T-cell (primary cell): ENCODE data around the gene VPS13C.

- PRO-cap, 7 experiments, result no peak in any of the 7 experiments
These were observed 670 bp downstream of the FOXB1 start for GRCh38 chr15:60004442-60005520.

GRCh38 chr15:60348725-60349133, 49.1 kb downstream of the ANXA2 start:
- PRO-cap, 7 experiments, result no peak in any of the 7 experiments

GRCh38 chr15:60402521-60403154, 4.9 kb upstream of the ANXA2 start:
- PRO-cap, 7 experiments, result no peak in any of the 7 experiments

DNA sequence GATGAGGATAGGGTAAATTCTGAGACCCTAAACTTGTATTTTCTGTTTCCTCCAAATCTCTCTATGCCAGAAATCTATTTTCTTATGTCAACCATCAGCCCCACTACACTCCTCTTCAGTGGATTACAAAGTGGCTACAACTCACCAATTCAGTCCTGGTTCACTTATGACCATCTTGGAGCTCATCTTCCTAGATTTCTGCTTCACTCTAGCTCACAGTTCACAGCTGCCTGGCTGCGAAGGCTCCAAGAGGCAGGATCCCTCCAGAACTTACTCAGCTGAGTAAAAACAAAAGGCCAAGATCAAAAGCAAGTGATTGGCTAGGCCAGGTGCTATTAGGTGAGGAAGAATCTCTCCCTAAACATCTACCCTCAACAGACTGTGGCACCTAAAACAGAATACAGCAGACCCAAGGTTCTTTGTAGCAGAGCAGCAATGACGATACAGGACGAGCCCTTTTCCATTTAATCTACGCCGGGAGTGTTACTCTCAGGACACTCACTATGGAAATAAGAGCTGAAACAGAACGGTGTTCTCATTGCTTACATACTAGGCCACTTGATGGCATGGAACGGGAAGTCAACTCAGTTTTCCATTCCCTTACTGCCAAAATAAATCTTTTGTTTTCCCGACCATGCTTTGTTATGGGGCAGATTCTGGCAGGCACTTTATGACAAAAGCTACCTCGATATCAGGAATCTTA, 999 bp downstream of the ICE2 start:
- PRO-cap, 7 experiments, result no peak in any of the 7 experiments

GRCh38 chr15:60612743-60613036, 133.7 kb upstream of the ICE2 start:
- PRO-cap, 7 experiments, result no peak in any of the 7 experiments

GRCh38 chr15:60913108-60913635, 315.9 kb downstream of the RORA start:
- PRO-cap, 7 experiments, result no peak in any of the 7 experiments

- PRO-cap, 7 experiments, result no peak in any of the 7 experiments
These were observed 71.2 kb downstream of the RORA start for GRCh38 chr15:61157844-61158324.

- PRO-cap, 7 experiments, result no peak in any of the 7 experiments
These were observed 407.1 kb downstream of the VPS13C start for GRCh38 chr15:61653111-61653638.

GRCh38 chr15:62060219-62060943, at the start of gene VPS13C:
Gene VPS13C, minus strand, starts transcription at chr15:62060447.
- PRO-cap, 7 experiments, result peak in 7 of 7 experiments; most common plus-strand start chr15:62060592 (in 7); most common minus-strand start chr15:62060390 (in 7)

DNA sequence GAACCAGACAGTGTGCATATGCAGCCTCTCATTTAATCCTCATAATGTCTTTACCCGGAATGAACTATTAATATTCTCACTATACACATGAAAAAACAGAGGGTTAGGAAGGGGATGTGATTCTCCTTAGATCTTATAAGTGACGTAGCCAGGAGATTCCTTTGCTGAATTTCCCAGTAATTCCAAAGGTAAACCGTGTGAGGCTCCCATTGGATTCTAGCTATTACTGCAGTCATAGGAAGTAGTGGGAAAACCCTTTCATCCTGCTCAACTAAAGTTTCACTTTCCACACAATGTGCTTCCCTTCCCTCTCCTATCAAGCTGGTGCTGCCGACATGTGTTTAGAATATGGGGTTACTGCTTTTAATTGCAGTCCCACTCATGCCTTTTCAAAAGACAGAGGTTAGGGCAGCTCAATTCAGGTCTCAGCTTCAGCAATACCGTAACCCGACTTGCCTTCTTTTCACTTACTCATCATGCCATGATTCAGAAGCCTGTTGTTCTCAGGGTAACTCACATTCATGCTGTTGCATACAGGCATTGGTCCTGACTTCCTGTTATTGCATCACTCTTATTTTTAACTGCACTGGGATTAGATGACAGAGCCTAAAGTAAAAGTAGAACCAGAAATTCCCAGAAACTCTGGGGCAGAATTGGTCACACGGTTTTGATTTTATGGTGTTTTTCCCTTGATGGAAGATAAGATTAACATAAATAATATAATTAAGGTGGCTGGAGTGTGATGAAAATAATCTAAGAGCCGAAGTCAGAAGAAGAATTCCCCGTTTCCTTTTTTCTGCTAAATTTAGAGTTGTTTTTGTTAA, 45.8 kb downstream of the C2CD4B start:
- PRO-cap, 7 experiments, result no peak in any of the 7 experiments

- PRO-cap, 7 experiments, result no peak in any of the 7 experiments
These were observed 82.6 kb downstream of the TLN2 start for GRCh38 chr15:62472925-62473386.

GRCh38 chr15:62608007-62608507, 217.7 kb downstream of the TLN2 start:
- PRO-cap, 7 experiments, result no peak in any of the 7 experiments

DNA sequence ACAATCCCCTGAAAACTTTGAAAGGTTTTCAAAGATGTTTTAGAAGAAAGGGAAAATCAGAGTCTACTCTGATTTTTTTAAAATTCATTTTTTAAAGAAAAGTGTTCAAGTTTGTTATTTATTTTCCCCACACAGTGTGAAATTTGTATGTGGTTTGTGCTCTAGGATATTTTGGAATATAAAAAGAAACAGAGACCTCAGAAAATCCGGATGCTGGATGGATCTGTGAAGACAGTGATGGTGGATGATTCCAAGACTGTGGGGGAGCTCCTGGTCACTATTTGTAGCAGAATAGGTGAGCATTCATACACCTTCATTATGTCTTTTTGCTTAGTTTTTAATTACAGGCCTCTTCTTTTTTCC, 261.5 kb downstream of the TLN2 start:
- PRO-cap, 7 experiments, result no peak in any of the 7 experiments

DNA sequence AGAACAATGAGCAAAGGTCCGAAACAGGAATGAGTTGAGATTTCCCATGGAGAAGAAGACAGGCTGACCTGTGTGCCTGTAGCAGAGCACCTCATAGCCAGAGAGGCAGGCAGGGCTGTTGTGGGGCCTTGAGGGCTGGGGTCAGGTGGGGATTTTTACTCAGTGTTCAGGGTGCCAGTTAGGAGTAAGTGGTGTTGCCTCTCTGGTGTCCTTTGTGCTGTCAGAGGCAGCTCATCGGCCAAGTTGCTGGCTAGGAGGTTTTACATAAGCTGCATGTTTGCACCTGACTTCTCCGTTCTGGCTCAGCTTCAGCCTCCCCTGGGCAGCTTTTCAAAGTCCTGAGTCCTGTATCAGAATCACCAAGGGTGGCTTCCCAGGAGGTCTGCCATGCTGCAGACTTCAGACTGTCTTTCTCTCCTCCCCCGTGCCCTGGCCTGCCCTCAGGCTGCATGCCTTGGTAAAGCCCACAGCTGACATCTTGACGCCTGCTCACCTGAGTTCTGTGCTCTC, 242.6 kb upstream of the TPM1 start:
- PRO-cap, 7 experiments, result no peak in any of the 7 experiments

DNA sequence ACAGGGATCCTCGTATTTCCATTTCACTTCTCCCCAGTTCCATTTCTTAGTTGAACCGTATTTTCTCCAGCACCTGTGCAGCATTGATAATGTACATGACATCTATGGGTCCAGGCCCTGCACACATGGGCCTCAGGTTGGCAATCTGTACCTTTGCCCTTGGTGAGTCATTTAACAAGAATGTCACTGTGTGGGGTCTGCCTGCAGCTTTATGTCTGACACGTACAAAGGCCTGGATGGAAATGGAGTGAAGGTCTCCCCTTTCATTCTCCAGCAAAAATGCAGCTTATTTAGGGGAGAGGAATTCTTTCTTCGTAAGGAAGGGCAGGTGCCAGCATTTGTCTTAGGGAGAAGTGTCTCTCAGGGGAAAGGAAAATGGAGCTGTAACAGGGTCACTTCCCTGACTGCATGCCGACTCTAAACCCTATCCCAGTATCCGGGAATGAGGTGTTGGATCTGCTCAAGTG, 230.3 kb upstream of the TPM1 start:
- PRO-cap, 7 experiments, result no peak in any of the 7 experiments

DNA sequence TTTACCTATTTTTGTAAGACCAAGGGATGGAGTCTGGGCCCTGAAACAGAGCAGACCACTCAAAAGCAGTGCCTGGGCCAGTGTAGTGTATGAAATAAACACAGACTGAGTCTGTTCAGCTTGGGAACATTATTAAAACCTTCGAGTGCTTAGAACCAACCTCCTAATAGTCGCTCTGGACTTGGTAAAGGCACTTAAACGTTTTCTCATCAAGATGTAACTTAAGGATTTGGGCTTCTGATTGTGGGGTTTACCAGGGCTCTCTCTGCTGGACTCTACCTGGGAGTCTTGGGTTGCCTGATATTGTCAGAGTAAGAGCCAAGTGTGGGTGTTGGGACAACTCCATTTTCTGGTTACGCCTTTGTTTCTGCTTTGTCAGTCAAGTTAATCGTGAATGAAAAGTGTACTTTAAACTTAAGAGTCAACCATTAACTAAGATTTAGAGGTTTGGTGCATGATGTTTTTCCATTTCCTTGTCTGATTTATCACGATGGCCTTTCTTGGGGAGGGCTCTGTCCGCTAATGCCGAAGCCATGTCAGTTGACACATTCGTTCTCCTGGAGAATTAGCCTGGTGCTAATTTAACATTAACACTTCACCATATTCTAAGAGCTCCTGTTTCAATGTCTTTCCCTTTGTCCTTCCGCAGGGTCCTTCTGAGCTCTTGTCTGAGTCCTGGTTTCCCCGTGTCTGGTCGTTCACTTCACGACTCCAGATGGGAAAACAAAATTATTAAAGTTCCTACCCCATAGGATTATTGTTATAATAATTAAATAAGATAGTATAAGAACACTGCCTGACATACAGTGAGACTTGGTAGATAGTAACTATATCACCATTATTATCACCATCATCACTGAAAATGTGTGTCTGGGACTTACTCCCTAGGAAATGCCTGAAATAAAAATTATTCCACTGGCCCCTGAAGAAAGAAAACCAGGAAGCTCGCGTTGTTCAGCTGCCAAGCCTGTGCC, 220.8 kb upstream of the TPM1 start:
- PRO-cap, 7 experiments, result no peak in any of the 7 experiments

DNA sequence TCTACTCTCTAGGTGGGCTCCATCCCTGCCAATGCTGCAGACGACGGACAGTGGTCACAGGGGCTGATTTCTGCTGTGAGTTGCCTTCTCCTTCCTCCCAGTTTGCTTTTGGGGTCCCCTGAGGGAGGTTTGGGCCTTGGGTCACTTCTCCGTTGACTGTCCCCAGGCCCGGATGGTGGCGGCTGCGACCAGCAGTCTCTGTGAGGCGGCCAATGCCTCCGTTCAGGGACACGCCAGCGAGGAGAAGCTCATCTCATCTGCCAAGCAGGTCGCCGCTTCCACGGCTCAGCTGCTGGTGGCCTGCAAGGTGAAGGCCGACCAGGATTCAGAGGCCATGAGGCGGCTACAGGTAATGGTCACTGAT, 206.8 kb upstream of the TPM1 start:
- PRO-cap, 7 experiments, result no peak in any of the 7 experiments

GRCh38 chr15:62857367-62858083, 185.0 kb upstream of the TPM1 start:
- PRO-cap, 7 experiments, result no peak in any of the 7 experiments

DNA sequence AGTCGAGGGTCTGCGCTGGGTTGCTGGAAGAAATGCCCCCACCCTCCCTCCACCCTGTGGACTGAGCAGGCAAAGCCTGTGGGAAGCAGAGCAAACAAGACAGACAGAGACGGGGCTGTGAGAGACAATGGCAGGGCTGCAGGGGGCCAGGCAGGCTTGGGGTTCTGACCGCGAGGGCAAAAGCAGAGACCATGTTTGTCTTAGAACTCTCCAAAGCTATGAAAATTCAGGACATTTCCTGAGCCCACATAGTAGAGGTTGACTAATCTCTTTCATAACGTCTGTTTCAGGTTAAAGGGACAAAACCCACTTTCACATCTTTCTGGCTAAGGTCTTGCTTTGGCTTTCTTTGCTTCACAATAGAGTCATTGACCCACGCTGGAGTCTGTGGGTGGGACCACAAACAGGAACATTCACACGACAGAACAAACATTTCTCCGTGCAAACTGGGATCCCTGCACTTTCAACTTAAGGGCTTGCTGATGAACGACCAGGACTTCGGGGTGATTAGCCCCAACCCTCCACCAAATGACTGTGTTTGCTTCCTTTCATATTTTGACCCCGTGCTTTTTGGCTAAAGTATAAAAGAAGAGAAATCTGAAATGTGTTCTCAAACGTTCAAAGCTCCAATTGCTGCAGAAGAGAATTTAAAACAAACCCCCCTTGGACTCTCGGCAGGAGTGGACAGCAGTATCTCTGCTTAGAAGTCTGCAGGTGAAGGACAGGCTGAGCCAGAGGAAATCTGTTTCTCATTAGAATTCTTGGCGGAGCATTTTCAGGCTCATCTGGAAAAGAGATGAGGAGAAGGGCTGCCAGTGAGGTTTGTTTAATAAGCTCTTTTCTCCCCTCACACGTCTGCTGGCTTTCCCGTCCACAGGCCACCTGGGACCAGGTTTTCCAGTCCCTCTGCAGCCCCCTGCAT, 155.8 kb upstream of the TPM1 start:
- PRO-cap, 7 experiments, result no peak in any of the 7 experiments

- PRO-cap, 7 experiments, result no peak in any of the 7 experiments
These were observed 733 bp upstream of the TPM1 start for GRCh38 chr15:63041707-63042320.